Upper lobe of left lung (tissue), 5 donors: ENCODE measurements around a stretch of chr2.

DNA sequence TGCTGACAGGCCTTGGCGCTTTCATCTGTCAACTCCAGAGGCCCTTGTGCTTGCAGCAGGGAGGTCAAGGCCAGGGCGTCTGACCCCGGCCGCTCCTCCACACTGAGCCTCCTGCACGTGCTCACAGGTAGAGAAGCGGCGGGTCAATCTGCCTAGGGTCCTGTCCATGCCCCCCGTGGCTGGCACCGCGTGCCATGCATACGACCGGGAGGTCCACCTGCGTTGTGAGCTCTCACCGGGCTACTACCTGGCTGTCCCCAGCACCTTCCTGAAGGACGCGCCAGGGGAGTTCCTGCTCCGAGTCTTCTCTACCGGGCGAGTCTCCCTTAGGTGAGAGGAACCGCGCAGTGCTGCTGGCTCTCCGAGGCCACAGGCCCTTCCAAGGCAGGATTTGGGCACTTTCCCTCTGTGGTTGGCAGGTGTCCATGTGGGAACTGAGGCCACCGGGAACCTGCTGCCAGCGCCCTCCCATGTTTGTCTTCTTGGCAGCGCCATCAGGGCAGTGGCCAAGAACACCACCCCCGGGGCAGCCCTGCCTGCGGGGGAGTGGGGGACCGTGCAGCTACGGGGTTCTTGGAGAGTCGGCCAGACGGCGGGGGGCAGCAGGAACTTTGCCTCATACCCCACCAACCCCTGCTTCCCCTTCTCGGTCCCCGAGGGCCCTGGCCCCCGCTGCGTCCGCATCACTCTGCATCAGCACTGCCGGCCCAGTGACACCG, 9.8 kb downstream of the CAPN10 start:
- PRO-cap, 2 experiments = no peak in any of the 2 experiments
- RAMPAGE, long total RNA, 4 experiments = no peak in any of the 4 experiments

DNA sequence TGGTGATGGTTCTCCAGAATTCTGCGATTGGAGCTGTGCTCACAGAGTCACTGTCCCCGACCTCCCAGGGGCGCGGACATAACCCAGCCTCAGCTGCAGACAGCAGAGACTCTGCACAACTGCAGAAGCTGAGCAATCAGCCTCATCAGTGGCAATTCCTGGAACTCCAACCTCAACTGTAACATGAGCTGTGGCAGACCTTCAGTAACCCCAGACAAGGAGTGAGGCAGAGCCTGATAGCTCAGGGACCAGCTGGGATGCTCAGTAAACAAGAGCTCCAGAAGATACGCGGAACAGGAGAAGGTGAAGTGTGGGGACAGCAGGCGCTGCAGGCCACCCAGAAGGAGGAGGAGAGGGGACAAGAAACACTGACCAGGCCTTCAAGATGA, 12.4 kb upstream of the GPR35 start:
- PRO-cap, 2 experiments = no peak in any of the 2 experiments
- RAMPAGE, long total RNA, 4 experiments = no peak in any of the 4 experiments

- PRO-cap, 2 experiments = no peak in any of the 2 experiments
- RAMPAGE, long total RNA, 4 experiments = no peak in any of the 4 experiments
Observed at GRCh38 chr2:240820933-240821723, 1.1 kb upstream of the KIF1A start.

DNA sequence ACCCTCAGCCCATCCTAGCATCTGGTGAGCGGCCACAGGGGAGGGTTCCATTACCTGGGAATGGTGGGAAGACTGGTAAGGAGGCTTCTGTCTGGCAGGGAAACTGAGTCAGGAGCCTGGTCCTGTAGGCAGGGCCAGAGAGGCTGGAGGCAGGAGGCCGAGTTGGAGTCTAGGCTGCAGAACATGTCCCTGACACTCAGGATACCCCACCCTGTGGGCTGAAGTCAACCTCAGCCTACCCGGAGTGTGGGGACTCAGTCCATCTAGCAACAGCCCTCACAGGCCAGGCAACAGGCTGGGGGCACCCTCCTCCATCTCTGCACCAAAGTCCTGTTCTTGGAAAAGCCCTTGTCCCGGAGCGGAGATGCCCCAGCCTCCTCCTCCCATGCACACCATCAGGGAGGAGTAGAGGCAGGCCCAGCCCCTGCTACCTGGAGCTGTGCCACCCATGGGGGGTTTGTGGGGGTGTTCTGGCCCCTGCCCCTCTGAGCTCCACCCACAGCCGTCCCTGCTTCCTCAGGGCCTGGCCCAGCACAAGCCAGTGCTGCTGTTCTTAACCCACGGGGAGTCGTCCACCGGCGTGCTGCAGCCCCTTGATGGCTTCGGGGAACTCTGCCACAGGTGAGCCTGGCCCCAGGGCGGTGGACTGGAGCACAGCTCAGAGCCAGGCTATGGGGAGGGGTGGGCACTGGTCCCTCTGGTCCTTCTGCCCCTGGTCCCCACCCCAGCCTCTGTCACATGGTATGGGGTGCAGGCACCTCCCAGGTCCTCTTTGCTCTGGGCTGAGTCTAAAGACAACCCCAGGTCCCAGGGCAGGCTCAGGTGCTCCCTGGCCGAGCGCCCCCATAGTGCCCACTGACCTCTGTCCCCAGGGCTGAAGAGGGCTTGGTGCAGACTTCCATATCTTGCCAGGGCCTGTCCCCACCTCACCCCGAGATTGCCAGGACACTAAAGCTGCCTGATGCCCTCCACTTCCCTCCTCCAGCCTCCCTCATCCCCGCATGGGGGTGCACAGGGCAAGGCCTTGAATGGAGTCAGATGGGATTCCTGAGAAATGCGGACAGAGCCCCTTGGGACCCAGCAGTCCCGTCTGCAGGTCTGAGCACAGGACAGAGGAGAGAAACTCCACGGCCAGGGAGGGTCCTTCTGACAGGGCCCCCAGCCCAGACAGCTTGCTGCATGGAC, 2.6 kb downstream of the AGXT start:
- PRO-cap, 2 experiments = no peak in any of the 2 experiments
- RAMPAGE, long total RNA, 4 experiments = no peak in any of the 4 experiments

DNA sequence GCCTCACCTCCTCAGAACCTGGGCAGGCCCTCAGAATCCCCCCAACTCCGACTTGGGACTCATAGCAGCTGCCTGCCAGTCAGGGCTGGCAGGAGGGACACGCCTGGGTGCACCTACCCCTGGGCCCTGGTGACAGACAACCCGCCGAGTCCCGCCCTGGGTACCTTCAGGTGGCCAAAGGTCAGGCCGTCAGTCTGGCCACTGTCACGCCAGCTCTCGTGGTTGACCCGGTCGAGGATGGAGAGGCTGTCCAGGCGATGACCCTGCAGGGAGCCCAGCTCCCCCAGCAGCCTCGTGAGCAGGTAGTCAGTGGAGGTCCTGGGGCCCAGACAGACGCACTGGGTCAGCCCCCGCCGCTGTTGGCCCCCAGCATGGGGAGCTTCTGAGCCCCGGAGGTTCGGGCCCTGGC, 6.1 kb downstream of the MAB21L4 start:
- PRO-cap, 2 experiments = no peak in any of the 2 experiments
- RAMPAGE, long total RNA, 4 experiments = no peak in any of the 4 experiments

GRCh38 chr2:240921305-240921774, 15.2 kb downstream of the CROCC2 start:
- PRO-cap, 2 experiments = no peak in any of the 2 experiments
- RAMPAGE, long total RNA, 4 experiments = no peak in any of the 4 experiments

DNA sequence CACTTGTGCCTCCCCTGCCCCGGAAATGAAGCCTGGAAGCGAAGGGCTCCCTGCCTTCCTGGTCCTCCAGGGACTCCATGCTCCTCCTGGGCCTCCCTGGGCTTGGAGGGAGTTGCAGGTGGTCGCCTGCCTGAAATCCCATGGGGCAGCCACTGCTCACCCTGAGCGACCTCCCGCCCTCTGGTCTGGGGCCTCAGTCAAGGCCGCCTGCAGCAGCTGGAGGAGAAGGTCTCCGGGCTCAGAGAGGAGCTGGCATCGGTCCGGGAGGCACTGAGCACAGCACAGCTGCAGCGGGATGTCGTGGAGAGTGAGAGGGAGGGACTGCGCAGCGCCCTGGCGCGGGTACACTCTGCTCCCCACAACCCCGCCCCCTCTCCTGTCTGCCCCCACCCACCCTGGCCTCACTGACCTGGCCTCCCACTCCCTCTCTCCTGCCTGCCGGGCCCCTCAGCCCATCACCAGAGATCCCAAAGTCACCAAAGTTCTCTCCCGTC, 28.0 kb downstream of the CROCC2 start:
- PRO-cap, 2 experiments = no peak in any of the 2 experiments
- RAMPAGE, long total RNA, 4 experiments = start-site peak on the minus strand in 1 of 4 experiments, centred at position 248 of the sequence, 6 reads per replicate

DNA sequence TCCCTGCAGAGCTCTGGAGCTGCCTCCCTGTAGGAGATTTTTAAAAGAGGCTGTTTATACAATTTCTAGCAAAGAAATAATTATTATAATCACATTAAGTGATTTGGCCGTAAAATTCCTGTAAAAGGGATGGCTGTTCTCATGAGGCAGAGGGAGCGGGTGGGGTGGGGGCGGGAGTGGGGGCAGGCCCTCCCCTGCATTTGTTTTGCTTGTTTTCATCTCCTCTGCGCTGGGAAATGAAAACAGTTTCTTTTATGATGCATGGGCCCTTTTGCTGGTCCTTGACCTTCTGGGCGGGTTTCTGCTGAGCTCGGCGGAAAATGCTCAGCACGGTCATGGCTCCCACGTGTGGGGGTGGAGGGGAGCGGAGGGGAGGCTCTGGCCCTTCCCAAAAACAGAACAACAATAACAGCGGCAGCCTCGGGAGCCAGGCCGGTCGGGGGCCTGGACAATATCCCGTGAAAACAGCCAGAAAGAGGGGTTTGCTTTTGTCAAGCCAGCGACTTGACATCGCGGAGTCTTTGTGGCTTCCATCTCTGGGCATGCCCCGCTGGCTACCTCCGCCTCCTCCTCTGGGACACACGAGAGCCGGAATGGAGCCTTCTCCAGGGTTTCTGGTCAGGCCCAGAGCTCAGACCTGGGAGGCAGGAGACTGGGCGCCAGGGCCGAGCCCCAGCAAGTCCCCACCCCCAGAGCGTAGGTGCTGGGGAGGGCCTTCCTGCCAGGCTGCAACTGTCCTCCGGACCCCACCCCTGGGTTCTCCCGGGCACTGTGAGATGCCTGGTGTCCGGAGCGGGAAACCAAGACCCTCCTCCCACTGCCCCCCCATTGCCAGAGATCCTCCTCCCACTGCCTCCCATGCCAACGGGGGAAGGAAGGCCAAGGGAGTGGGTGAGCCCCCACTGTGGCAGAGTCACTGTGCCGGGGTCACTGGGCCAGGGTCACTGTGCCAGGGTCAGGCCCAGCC, 36.0 kb upstream of the SNED1 start:
- PRO-cap, 2 experiments = no peak in any of the 2 experiments
- RAMPAGE, long total RNA, 4 experiments = start-site peak on the plus strand in 1 of 4 experiments, centred at position 588 of the sequence, 6 reads per replicate

DNA sequence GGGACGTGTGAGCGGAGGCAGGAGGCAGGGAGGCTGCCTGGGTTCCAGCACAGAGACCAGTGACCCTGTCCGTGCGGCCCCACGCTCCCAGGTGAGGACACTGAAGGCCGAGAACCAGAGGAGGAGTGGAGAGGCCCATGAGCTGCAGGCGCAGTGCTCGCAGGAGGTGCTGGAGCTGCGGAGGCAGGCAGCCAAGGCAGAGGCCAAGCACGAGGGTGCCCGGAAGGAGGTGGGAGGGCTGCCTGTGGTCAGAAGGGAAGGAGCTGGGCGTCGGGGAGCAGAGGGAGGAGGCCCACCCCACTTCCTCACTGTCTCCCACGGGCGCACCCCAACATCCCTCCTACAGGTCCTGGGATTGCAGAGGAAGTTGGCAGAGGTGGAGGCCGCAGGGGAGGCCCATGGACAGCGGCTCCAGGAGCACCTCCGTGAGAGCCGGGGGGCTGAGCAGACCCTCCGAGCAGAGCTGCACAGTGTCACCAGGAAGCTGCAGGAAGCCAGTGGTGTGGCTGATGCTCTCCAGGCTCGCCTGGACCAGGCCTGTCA, 33.1 kb upstream of the SNED1 start:
- PRO-cap, 2 experiments = no peak in any of the 2 experiments
- RAMPAGE, long total RNA, 4 experiments = no peak in any of the 4 experiments

- PRO-cap, 2 experiments = no peak in any of the 2 experiments
- RAMPAGE, long total RNA, 4 experiments = no peak in any of the 4 experiments
Observed at GRCh38 chr2:240999944-241000527, 1.6 kb downstream of the SNED1 start.

- PRO-cap, 2 experiments = no peak in any of the 2 experiments
- RAMPAGE, long total RNA, 4 experiments = start-site peak on the plus strand in 2 of 4 experiments, at chr2:241006127-241006696 at its widest, 11 to 14 reads per replicate
Observed at GRCh38 chr2:241006206-241006542, 7.8 kb downstream of the SNED1 start.

DNA sequence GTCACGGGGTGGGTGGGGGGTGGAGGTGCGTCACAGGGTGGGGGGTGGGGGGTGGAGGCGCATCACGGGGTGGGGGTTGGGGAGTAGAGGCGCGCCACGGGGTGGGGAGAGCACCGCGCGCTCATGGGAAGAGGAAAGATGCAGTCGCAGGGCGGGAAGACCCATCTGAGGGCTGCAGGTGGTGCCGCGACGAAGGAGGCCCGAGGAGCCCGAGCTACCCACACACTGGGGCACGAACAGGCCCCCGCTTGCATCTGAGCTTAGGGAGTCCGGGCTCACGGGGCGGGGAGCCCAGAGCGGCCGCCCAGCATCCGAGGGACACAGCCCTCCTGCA, 37.6 kb downstream of the SNED1 start:
- PRO-cap, 2 experiments = no peak in any of the 2 experiments
- RAMPAGE, long total RNA, 4 experiments = no peak in any of the 4 experiments

GRCh38 chr2:241104014-241104294, 1.9 kb upstream of the MTERF4 start:
- PRO-cap, 2 experiments = no peak in any of the 2 experiments
- RAMPAGE, long total RNA, 4 experiments = no peak in any of the 4 experiments

DNA sequence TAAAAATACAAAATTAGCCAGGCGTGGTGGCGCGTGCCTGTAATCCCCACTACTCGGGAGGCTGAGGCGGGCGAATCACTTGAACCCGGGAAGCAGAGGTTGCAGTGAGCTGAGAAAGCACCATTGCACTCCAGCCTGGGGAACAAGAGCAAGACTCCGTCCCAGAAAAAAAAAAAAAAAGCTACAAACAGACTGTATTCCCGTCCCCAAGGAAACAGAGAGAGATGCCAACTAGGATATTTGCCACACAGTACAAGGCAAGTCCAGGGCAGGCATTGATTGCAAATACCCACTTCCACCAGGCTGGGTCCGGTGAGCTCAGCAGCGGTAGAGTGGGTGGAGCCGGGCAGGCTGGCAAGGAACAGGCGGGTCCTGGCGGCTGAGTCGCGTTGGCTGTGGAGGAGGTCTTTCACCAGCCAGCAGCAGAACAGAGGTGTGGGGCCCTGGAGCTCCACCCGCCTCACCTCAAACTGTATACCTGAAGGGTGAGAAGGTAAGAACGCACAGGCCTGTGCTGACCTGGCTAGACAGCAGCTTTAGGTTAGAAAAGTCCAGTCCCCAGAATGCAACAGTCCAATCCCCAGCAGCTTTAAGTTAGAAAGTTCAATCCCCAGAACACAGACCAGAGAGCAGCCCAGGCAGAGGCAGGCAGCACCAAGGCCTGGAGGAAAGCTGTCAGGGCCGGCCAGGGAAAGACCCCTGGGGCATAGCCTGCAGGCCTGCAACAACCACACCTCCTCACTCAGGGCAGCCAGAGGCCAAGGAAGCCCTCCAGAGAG, 21.8 kb upstream of the MTERF4 start:
- PRO-cap, 2 experiments = no peak in any of the 2 experiments
- RAMPAGE, long total RNA, 4 experiments = no peak in any of the 4 experiments

- PRO-cap, 2 experiments = peak in 1 of 2 experiments; most common plus-strand start chr2:241223952 (in 1)
- RAMPAGE, long total RNA, 4 experiments = no peak in any of the 4 experiments
Observed at GRCh38 chr2:241223727-241224141, 35.3 kb downstream of the ANO7 start.

DNA sequence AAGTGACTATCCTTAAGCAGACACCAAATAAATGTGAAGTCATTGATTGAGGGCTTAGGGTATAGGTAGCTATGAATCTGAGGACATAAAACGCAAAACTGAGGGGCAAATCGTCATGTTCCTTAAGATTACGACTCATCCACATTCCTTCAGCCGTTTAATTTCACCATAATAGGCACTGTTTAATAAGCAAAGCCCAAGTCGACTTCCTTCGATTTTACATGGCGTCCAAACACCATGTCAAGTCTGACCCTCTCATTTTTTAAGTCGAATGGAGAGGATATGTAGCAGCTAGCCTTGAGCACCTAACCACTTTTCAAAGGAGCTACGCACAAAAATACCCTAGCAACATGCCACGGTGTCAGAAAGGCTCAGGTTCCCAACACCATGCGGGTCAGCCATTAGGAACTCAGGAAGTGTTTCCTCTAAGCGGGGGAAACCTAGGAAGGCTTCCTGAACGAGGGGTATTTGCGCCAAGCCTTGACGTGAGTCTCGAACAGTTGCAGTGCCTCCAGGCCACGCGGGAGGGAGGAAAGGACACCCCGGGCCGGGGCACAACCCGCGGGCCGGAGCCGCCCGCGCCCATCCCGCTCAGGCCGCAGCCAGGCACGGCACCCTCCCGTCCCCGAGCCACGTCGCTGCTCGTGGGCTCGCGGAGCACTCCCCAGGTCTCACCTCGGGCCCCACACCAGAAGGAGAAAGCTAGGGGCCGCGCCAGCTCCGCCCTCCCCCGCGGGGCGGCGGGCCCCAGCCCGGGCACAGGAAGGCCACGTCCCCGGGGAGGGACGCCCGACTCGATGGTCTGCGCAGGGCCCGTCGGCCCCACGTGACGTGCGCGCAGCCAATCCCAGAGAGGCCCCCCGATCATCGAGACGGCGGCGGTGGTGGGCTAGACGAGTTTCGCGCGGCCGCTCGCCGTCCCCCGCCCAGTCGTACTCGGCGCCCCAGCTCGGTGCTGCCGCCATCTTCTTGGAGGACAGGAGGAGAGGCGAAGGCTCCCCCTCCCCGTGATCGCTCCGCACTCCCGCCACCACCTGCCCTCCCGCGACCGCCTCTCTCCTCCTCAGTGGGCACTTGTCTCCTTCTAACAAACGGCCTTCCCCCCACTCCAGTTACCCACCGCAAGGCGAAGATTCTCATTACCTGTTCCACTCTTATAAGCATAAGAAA, 660 bp downstream of the HDLBP start:
- PRO-cap, 2 experiments = peak in 2 of 2 experiments; most common plus-strand start position 870 of the sequence (in 2); most common minus-strand start position 769 of the sequence (in 1)
- RAMPAGE, long total RNA, 4 experiments = start-site peak on the plus strand in 1 of 4 experiments, centred at position 915 of the sequence, 205 reads per replicate; start-site peak on the minus strand in 4 of 4 experiments, centred at positions 765 to 778 of the sequence, 279 to 649 reads per replicate

GRCh38 chr2:241316811-241317114, 1.0 kb downstream of the SEPTIN2 start:
- PRO-cap, 2 experiments = no peak in any of the 2 experiments
- RAMPAGE, long total RNA, 4 experiments = no peak in any of the 4 experiments

DNA sequence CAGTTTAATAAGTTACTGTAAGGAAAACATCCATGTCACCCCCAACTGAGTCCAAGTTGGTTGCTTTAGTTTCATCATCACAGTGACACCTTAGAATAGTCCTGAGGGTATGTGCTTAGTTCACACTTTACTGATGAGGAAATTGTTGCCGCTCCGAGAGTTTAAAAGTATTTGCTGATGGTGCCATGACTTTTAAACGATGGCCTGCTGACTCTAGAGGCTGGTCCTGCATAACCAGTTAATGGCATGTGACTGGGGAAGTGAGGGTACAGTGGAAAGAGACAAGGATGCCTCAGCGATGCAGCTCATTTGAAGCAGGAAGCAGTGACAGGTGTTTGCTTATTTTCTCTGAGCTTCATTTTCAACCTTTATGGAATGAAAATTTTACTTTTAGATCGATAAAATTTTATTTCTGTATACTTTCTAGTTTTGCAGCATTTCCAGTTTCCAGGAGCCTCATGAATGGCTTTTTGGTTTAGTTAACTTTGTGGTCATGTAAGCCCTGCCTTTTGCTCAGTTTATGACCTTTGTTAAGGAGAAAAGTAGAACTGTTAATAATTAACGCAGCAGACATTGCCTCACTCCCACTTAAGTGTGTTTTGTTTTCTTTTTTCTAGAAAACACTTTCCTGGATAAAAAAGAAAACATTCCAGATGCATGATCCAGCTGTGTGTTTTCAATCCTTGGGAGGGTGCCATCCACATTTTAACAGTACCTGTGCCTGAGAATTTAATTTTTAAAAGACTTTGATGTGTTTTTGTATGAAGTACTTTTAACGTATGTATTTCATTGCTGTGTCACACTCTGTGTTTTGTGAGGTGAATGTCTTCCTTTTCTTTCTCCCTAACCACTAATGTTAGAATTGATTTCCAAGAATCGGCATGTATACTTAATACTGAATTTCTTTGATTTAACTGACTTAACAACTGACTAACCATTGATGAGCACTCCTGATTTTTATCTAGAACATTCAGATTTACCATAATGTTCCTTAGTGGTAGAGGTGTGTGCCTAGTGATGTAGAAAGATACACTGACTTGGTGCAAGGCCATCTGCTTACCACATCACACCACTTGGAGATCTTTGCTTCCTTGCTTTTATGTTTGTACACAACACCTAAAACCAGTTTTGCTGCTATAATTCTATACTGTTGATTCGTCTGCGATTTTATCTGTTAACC, 4.3 kb upstream of the FARP2 start:
- PRO-cap, 2 experiments = no peak in any of the 2 experiments
- RAMPAGE, long total RNA, 4 experiments = no peak in any of the 4 experiments

- PRO-cap, 2 experiments = no peak in any of the 2 experiments
- RAMPAGE, long total RNA, 4 experiments = no peak in any of the 4 experiments
Observed at GRCh38 chr2:241489836-241490834, 18.2 kb downstream of the STK25 start.

DNA sequence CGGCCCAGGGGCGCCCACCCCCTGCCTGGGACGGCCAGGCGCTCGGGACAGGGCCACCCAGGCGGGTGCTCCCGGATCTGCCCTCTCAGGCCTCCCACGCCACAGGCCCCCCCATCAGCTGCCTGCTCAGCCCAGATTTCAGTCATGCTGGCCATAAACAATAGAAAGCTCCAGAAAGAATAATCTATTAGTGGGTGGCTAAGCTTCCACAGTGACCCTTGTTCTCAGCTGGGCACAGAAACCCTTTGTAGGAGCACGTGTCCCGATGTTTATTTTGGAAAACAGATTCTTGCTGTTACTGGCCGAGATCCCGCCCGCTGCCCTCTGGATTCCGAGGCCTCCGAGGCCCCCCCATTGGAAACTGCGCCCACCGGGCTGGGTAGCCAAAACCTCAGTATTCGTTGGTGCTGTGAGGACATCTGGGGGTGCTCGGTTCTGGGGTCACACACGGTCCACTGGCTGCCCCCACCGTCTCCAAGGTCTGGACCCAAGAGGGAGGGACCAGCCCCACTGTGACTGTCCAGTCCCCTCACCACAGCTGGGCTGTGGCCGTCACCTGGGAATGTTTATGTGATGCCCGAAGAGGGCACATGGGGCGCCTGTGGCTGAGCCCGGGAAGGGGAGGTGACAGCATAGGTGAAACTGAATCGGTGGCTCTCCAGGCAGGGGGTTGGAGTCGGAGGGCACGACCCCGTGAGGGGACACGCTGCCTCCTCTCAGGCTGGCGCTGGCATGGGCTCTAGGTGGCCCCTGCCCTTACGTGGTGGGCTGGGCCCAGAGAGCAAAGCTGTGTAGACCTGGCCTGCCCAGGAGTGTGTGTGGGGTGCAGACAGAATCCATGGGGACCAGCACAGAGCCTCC, 1.5 kb downstream of the BOK start:
- PRO-cap, 2 experiments = peak in 1 of 2 experiments; most common minus-strand start position 87 of the sequence (in 1)
- RAMPAGE, long total RNA, 4 experiments = no peak in any of the 4 experiments